IMR-90 (cell line): ENCODE measurements around the gene TLR4.

GRCh38 chr9:114397515-114398566 lies 10.1 kb upstream of the AKNA start:
- RRBS: 3% methylated on average over 34 of the region's 73 CpGs
CAGE:
- cytosol, long polyA plus RNA: no peak
- long polyA plus RNA: no peak
- nucleus, long polyA plus RNA: start-site peak on the minus strand at chr9:114397857-114398532, 17 and 51 reads in 2 replicates

- RRBS: no CpG with 5 or more reads among the region's 8 CpGs
CAGE:
- cytosol, long polyA plus RNA: no peak
- long polyA plus RNA: no peak
- nucleus, long polyA plus RNA: no peak
Measured at GRCh38 chr9:114592243-114592893, 4.8 kb downstream of the ATP6V1G1 start.

DNA sequence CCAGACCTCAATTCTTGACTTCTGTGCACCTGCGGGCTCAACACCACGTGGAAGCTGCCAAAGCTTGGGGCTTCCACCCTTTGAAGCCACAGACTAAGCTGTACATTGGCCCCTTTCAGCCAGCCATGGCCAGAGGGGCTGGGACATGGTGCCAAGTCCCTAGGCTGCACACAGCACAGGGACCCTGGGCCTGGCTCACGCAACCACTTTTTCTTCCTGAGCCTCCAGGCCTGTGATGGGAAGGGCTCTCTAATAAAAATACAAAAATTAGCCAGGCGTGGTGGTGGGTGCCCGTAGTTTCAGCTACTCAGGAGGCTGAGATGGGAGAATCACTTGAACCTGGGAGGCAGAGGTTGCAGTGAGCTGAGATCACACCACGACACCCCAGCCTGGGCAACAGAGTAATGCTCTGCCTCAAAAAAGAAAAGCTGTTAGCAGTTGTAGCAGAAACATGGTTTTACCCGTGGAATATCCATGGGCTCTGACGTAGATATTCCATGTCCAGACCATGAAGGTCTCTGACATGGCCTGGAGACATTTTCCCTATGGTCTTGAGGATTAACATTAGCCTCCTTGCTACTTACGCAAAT lies 10.1 kb upstream of the TMEM268 start:
- RRBS: no CpG with 5 or more reads among the region's 9 CpGs
CAGE:
- cytosol, long polyA plus RNA: no peak
- long polyA plus RNA: no peak
- nucleus, long polyA plus RNA: no peak

- RRBS: no CpG with 5 or more reads among the region's 7 CpGs
CAGE:
- cytosol, long polyA plus RNA: no peak
- long polyA plus RNA: no peak
- nucleus, long polyA plus RNA: no peak
Measured at GRCh38 chr9:114643569-114644797, 13.6 kb downstream of the TEX53 start.

GRCh38 chr9:114820818-114821017 lies 14.9 kb upstream of the TNFSF15 start:
- RRBS: no CpG with 5 or more reads among the region's 3 CpGs
CAGE:
- cytosol, long polyA plus RNA: no peak
- long polyA plus RNA: no peak
- nucleus, long polyA plus RNA: no peak

- RRBS: no CpG with 5 or more reads among the region's 1 CpG
CAGE:
- cytosol, long polyA plus RNA: no peak
- long polyA plus RNA: no peak
- nucleus, long polyA plus RNA: no peak
Measured at GRCh38 chr9:114893039-114893599, 37.3 kb downstream of the TNFSF8 start.

- RRBS: no CpG with 5 or more reads among the region's 5 CpGs
CAGE:
- cytosol, long polyA plus RNA: no peak
- long polyA plus RNA: no peak
- nucleus, long polyA plus RNA: no peak
Measured at GRCh38 chr9:115114842-115115603, 2.9 kb downstream of the TNC start.

DNA sequence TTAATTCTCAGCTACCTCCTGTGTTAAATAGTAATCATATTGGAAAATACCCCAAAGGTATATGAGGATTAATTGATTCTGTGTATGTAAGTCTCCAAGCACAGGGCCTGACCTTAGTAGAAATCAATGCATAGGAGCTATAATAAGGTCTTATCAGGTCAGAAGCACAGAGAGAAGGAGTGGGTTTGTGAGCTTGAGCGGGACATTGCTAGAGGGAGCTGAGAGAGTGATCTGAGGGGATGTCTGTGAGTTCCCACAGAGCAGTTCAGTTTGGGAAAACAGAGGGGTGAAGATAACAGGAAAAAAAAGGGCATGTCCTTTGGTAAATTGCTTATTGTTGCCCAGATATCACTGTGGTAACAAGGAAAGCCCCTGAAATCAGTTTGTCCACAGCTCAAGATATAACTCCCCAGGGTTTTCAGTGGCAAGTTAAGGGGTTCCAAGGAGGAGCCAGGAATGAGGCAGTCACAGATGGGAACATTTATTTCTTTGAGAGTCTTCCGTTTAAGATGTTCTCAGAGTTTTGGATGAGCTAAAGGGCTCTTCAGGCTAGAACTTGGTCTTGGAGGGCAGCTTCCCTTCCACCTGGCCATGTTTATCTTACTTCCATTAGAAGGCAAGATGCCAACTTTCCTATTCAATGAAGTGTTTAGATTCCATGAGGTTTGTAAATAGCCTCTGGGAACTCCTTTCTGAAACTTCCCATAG lies 277.4 kb upstream of the TNC start:
- RRBS: no CpG with 5 or more reads among the region's 2 CpGs
CAGE:
- cytosol, long polyA plus RNA: no peak
- long polyA plus RNA: no peak
- nucleus, long polyA plus RNA: no peak

DNA sequence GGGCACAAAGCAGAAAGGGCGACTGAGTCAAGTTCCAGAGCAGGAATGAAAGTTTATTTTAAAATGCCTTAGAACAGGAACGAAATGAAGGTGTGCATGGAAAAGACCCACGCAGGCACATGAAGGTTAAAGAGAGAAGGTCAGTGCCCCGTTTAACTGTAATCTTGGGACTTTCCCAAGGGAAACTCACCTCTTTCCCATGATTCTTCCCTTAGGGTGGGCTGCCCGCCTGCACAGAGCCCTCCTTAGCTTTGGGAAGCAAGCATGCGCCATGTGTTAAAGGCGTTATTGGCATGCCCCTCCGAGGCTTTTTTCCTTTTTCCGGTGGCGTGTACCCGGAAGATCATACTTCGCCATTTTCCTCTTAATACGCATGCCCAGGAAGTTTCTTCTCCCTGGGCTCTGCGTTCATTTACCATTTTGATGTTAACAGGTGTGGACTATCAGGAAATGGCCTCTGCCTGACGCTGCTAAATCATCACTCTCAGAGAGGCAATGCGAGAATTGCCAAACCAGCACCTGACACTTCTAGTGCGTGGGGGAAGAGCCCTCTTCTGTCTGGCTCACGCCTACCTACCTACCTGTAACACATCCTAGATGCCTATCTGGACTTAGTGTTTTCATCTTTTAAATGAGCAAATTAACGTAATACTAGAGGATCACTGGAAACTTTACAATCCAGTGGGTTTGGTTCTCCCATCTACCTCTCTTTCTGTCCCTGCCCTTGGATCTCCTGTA lies 409.5 kb upstream of the PAPPA start:
- RRBS: no CpG with 5 or more reads among the region's 19 CpGs
CAGE:
- cytosol, long polyA plus RNA: no peak
- long polyA plus RNA: no peak
- nucleus, long polyA plus RNA: no peak

DNA sequence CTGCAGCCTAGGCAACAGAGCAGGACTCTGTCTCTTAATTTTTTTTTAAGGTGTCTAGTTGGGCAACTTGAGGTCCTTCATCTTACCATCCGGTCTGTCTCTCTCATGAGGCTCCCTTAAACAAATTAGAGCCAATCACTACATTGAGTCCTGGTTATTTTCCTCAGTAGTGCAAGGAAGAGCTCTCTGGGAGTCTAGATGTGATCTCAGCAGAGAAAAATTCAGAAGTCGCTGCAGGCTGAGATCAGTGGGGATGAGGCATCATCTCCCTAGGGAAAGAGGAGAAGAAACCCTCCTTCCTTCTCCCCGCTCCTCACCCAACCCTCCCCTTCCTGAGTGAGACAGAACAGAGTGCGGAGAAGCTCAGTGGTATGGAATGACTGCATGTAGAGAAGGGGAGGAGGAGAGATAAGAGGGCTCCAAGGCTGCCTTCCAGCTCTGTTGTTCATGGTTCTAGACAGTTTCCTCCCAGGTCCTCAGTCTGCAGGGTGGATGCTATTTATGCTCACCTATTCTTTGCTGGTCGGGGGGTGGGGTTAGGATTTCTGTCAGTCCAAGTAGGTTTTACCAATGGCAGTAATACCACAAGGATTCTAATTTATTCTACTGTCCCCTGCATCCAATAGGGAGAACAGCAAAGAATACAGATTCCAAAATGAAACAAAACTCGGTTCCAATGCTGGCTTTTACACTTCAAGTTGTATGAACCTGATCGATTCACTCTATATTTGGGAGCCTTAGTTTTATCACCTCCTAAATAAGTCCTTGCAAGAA lies 80.6 kb downstream of the PAPPA start:
- RRBS: no CpG with 5 or more reads among the region's 7 CpGs
CAGE:
- cytosol, long polyA plus RNA: no peak
- long polyA plus RNA: no peak
- nucleus, long polyA plus RNA: no peak

DNA sequence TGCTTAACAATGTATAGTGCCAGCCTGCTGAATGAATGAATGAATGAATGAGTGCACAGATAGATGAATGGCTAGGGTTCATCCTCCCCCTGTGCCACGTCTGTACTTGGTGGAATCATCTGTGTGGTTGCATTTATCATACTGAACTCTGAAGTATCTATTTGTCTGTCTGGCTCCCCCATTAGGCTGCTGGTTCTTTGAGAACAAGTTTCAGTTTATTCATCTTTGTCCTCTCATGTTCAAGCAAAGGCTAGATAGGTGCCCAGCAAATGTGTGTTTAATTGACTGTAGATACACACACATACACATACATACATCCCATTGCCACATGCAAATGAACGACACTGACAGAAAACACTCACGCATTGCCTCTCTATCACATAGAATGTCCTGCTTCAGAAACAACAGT lies 150.4 kb downstream of the PAPPA start:
- RRBS: no CpG with 5 or more reads among the region's 3 CpGs
CAGE:
- cytosol, long polyA plus RNA: no peak
- long polyA plus RNA: no peak
- nucleus, long polyA plus RNA: no peak

DNA sequence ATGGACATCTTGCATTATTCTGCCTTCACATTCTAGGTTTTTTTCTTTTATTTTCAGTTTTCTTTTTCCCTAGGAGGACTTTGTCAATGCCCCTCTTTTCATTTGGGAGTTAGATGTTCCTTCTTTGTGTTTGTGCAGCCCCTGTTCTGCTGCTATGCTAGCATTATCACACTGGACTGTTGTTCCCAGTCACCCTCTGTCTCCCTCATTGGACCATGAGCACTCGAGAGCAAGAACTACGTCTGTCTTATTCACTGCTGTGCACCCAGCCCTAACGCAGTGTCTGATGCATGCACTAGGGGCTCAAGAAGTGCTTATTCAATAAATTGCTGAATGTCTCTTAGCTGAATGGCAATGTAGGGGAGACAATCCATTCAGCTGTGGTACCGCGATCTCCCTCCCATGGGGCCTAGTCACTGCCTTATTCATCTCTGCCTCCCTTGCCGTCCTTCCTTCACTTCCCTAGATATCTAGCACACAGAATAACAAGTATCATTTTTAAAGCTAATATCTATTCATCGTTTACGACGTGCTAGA lies 59.6 kb downstream of the TRIM32 start:
- RRBS: no CpG with 5 or more reads among the region's 9 CpGs
CAGE:
- cytosol, long polyA plus RNA: no peak
- long polyA plus RNA: no peak
- nucleus, long polyA plus RNA: no peak

GRCh38 chr9:116840853-116841052 lies 153.6 kb downstream of the TRIM32 start:
- RRBS: no CpG with 5 or more reads among the region's 11 CpGs
CAGE:
- cytosol, long polyA plus RNA: no peak
- long polyA plus RNA: no peak
- nucleus, long polyA plus RNA: no peak

- RRBS: no CpG with 5 or more reads among the region's 2 CpGs
CAGE:
- cytosol, long polyA plus RNA: no peak
- long polyA plus RNA: no peak
- nucleus, long polyA plus RNA: no peak
Measured at GRCh38 chr9:117552530-117552729, 137.6 kb upstream of the ASTN2 start.

DNA sequence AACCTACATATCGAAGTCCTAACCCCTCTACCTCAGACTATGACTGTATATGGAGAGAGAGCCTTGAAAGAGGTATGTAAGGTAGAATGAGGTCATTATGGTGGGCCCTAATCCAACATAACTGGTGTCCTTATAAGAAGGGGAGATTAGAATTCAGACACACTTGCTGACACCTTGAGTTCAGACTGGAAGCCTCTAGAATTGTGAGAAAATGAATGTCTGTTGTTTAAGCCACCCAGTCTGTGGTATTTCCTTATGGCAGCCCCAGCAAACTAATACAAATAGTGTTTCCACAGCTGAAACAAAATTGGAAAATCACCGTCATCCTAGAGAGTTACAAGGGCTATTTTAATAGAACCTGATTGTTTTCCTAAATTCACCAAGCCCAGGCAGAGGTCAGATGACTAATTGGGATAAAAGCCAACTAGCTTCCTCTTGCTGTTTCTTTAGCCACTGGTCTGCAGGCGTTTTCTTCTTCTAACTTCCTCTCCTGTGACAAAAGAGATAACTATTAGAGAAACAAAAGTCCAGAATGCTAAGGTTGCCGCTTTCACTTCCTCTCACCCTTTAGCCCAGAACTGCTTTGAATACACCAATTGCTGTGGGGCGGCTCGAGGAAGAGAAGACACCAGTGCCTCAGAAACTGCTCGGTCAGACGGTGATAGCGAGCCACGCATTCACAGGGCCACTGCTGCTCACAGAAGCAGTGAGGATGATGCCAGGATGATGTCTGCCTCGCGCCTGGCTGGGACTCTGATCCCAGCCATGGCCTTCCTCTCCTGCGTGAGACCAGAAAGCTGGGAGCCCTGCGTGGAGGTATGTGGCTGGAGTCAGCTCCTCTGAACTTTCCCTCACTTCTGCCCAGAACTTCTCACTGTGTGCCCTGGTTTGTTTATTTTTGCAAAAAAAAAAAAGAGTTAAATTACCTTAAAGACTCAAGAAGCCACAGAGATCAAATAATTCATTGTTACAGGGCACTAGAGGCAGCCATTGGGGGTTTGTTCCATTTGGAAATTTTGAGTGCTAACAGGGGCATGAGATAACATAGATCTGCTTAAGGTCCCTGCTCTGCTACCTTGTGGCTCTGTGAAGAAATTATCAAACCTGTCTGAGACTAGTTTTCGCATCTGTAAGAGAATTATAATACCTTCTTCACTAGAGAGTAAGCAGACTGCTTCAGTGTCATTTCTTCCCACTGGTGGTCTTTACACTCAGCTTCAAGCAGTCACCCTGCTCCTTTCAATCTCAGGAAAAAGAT lies at the start of gene TLR4:
TLR4 (plus strand) TSS at position 654 of the 1,258 bp plus-strand sequence.
- RRBS: no CpG with 5 or more reads among the region's 15 CpGs
CAGE:
- cytosol, long polyA plus RNA: no peak
- long polyA plus RNA: no peak
- nucleus, long polyA plus RNA: no peak

DNA sequence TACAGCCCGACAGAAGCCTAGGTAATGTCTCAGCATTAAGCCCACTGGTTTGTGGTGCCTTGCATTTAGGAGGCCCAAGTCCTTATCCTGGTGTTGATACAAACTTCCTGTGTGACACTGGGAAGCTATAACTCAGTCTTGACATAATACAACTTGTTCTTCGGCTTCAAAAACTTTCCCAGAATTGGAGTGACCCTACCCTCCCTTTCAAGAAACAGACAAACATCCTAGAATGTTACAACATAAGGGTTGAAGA lies 21.1 kb downstream of the TLR4 start:
- RRBS: no CpG with 5 or more reads among the region's 2 CpGs
CAGE:
- cytosol, long polyA plus RNA: no peak
- long polyA plus RNA: no peak
- nucleus, long polyA plus RNA: no peak

DNA sequence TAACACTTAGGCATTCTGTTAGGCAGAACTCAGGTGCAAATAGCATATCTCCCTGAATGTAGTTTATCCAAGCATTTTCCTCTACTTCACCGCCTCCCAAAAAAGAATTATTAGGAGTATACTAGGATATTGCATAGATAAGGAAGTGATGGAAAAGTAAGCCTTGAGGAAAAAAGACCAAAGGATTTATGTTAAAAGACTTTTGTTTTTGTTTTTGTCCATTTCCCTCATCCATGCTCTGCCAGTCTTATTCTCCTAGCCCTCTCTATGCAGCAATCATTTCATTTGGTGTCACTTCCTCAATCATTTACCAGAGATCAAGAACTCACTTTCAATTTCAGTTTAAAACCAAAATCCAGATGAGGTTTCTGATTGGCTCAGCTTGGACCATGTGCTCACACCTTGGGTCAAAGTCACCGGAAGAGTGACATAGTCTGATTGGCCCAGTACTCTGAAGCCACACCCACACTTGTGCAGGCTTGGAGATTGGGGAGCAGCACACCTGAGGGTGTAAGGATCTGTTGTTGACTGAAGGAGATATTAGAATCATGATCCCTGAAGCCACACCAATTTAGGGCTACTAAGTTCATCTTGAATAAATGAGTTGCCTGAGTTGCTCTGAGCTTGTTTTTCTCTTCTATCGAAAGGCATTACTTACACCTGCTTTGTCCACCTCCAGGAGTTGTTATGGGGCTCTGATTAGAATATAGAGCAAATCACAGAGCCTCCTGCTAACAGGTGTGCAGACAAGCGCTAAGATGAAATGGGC lies 79.6 kb downstream of the TLR4 start:
- RRBS: no CpG with 5 or more reads among the region's 4 CpGs
CAGE:
- cytosol, long polyA plus RNA: no peak
- long polyA plus RNA: no peak
- nucleus, long polyA plus RNA: no peak

GRCh38 chr9:119626696-119627122 lies 257.5 kb upstream of the BRINP1 start:
- RRBS: no CpG with 5 or more reads among the region's 18 CpGs
CAGE:
- cytosol, long polyA plus RNA: no peak
- long polyA plus RNA: no peak
- nucleus, long polyA plus RNA: no peak

DNA sequence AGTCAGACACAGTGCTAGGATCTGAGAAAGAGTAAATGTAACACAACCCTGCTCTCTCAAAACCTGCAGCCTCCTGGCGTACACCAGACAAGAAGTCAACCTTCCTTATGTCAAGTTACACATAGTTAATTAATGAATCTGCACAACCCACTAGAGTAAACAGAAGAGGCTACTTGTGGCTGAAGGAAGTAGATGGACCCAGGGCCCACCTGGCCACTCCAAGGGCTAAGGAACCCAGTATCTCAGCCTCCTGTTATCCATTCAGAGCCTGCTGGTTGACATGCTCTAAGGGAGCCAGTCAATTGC lies 450.3 kb downstream of the CDK5RAP2 start:
- RRBS: no CpG with 5 or more reads among the region's 1 CpG
CAGE:
- cytosol, long polyA plus RNA: no peak
- long polyA plus RNA: no peak
- nucleus, long polyA plus RNA: no peak

- RRBS: no CpG with 5 or more reads among the region's 6 CpGs
CAGE:
- cytosol, long polyA plus RNA: no peak
- long polyA plus RNA: no peak
- nucleus, long polyA plus RNA: no peak
Measured at GRCh38 chr9:120463961-120464674, 115.8 kb downstream of the CDK5RAP2 start.